Mesenchymal stem cell of Wharton's jelly (primary cell): ENCODE results near the gene AMN1.

- CAGE, long polyA plus RNA, result no peak
Observed at GRCh38 chr12:29506480-29507223, 9.2 kb upstream of the OVCH1 start.

- CAGE, long polyA plus RNA, result no peak
Observed at GRCh38 chr12:29582216-29583024, 84.9 kb upstream of the OVCH1 start.

DNA sequence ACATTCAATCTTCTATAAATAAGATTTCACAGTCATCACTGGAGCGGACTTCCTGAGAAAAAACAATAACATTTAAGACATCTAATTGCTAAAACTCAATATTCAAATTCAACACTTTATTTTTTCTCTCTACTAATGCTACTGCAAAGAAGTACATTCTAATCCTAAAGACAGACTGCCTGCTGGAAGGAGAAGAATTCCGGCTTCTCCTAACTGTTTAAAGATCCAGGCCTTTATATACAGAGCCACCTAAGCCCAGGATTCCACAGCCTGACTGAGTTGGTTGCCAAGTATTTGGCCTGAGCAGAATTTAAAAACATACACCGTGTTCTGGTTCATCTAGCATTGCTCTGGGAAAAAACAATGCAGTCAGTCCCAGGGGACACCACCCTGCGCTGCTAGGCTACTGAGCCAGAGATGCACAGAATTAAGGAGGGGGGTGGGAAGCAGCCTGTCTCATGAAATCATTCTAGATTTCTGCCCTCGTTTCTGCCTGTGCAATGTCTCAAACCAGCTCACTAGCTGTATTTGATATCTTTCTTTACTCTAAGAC is 57.9 kb downstream of the TMTC1 start:
- CAGE, long polyA plus RNA, result no peak

- CAGE, long polyA plus RNA, result no peak
Observed at GRCh38 chr12:29741417-29742119, 42.2 kb downstream of the TMTC1 start.

- CAGE, long polyA plus RNA, result no peak
Observed at GRCh38 chr12:29749905-29750436, 33.8 kb downstream of the TMTC1 start.

- CAGE, long polyA plus RNA, result no peak
Observed at GRCh38 chr12:30345891-30346550, 349.6 kb downstream of the IPO8 start.

- CAGE, long polyA plus RNA, result no peak
Observed at GRCh38 chr12:30630647-30631269, 64.9 kb downstream of the IPO8 start.

- CAGE, long polyA plus RNA, result no peak
Observed at GRCh38 chr12:30636731-30637499, 58.8 kb downstream of the IPO8 start.

DNA sequence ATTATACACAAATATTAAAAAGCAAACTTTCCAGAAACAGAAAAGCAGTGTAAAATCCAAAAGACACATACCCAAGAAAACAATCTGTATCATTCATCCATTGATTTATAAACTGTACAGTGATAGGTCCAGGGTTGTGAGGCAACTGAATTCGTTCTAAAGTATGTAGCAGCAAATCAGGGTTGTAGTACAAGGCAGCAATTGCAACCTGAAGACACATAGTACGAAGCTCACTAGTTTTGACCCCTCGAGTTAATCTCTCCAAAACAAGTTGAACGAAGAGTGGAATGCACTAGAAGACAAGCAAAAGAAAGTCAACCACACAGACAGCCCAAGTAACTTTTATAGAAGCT is 56.2 kb downstream of the IPO8 start:
- CAGE, long polyA plus RNA, result no peak

GRCh38 chr12:30651775-30652410 is 43.8 kb downstream of the IPO8 start:
- CAGE, long polyA plus RNA, result no peak

DNA sequence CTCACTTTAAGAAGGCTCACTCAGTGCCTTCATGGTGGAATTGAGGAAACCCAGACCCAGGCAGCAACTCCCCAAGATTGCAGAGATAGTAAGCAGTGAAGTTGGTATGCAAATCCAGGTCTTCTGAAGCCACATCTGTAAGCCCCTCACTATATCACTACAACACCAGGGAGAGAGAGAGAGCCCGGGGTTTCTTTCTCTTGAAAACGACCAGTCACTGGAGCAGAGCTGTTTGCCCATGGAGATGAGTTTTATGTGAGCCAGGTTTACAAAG is 38.6 kb upstream of the CAPRIN2 start:
- CAGE, long polyA plus RNA, result no peak

DNA sequence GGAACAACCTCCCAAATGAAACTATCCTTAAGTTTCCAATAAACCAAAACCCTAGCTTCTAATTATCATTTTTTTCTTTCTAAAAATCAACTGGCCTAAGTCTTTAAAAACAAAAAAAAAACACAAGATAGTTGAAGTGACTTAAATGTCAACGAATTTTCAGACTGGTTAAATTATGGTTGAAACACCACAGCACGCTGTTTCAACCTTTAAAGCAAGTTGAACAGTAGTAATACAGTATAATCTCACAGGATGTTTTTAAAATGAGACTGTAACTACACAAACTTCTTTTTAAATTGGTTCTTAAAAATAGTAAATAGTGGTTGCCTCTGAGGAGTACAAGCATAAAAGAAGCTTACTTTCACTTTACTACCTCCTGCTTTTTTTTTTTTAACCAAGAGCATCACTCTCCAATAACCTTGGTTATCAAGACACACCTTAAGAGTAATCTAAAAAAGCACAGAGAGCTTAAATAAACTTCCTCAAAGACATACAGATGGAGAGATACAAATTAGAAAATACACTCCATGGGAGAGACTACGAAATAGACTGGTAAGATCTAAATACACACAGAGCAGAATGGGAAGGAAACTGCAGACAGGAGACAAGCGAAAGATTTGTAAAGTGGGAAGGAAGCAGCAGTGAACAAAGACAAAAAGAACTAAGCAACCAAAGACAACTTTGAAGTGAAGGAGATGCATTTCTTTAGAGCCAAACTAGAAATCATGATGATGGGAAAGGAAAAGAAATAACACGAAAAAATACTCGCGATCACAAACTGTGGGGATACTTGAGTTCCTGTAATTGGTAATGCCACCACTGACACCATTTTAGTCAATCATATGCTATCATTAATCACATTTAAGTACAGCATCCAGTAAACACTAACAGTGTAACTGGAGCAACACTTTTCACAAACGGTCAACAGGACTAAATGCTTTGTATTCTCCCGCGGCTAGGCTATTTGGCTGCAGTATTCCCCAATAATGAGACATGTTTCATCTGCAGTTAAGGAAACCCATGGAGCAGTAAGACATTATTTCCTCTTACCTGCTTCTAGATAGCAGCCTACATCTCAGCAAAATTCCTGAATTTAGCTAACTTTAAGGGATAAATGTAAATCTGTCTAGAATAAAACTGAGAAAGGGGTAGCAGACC is 8.3 kb downstream of the SINHCAF start:
- CAGE, long polyA plus RNA, result no peak

DNA sequence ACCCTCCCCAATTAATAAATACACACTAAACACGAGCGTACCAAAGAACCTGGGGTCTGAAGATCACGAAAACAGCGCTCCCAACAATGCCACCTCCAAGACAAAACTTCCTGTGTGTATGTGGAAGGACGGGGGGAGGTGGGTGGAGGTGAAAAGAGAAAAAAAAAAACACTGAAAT is 266 bp downstream of the SINHCAF start:
- CAGE, long polyA plus RNA, result no peak

- CAGE, long polyA plus RNA, result no peak
Observed at GRCh38 chr12:31560100-31561298, 30.4 kb downstream of the DENND5B start.

DNA sequence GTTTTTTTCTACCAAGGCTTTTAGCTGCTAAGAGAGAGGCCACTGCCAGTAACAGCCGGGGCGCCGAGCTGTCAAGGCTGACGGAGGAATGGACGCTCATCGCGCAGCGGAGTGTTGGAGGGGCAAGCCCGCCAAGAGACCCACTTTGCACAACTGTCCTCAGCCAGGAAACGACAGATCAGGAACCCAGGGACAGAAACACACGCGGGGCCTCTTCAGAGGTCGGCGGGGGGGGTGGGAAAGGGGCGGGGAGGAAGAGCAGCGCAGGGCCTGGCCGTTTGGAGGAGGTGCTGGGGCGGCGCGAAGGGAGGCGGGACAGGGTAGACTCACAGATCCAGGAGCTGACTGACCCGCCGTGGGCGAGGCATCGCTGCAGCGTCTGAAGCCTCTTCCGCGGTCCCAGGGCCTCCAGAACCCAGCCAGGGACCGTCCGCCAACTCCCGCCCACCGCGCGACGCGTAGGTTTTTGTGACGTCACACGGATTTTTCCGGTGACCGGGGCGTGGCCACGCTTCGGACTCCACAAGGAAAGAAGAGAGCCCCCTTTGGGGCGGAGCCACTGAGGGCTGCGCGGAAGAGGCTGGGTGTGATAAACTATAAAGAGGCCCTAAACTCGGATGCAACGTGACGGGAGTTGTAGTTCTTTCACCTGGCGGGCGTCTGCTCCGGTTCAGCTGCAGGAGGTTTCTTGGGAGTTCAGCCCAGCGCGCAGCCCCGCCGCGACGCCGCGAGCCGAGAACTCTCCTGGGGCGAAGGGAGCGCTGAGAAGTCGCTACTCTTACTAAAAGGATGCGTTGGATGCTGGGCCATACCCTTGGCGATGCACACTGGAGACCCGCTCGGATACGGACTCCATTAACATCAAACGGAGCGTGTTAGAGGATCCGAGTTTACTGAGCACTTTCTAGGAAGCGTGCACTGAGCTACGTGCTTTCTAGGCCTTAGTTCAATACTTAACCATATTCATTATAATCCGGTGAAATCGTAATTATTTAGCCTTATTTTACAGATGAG is at the start of gene AMN1:
TSS of gene AMN1 (minus strand) at position 381 of the 1,014 bp plus-strand sequence.
- CAGE, long polyA plus RNA, result no peak

GRCh38 chr12:31733715-31734153 is 4.9 kb upstream of the AMN1 start:
- CAGE, long polyA plus RNA, result no peak

- CAGE, long polyA plus RNA, result no peak
Observed at GRCh38 chr12:31958248-31958677, 952 bp upstream of the RESF1 start.

DNA sequence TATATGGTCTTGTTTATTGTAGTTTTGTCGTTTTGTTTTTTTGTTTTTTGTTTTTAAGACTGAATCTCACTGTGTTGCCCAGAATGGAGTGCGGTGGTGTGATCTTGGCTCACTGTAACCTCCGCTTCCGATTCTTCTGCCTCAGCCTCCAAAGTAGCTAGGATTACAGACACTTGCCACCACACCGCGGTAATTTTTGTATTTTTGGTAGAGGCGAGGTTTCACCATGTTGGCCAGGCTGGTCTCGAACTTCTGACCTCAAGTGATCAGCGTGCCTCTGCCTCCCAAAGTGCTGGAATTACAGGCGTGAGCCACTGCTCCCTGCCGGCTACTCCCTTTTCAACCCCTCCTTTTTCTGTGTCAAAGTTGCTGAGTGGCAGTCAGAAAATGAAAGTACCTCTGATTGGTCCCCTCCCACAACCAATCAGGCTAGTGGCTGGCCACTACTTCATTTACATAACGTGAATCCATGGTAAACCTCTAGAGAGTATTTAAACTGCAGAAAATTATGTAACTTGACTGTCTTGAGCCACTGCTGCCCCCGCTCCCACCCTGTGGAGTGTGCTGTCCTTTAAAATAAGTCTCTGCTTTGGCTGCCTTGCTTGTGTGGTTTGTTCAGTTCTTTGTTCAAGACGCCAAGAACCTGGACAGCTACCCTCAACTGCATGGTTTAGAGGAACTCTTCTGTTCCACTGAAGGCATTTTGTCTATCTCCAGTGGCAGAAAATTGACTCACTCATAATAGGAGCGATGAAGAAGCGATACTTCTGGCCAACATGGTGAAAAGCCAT is 5.9 kb downstream of the RESF1 start:
- CAGE, long polyA plus RNA, result no peak

- CAGE, long polyA plus RNA, result no peak
Observed at GRCh38 chr12:32265779-32266282, 133.5 kb upstream of the FGD4 start.

DNA sequence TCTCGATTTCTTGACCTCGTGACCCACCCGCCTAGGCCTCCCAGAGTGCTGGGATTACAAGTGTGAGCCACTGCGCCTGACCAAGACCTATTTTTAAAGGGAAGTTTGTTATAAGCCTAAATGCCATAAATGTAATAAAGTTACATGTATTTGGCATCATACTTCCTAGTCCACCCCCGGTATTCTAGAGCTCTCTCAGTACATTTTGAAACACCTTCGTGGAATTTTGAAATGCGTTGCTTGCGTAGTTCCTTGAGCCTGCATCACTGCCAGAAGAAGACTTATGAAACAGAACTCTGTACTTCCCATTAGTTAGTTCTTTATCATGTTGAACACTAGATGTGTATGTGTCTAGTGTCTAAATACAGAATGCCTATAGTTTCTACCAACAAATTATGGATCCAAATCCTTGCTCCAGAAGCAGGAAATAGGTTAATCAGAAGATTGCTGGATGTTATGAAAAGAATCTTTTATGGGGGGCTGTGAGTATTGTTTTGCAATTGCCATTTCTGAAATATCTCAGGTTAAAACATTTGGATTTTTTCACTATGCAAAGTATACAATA is 86.4 kb downstream of the FGD4 start:
- CAGE, long polyA plus RNA, result no peak